Temporal lobe (tissue), 2 donors: ENCODE measurements around a stretch of chr1.

DNA sequence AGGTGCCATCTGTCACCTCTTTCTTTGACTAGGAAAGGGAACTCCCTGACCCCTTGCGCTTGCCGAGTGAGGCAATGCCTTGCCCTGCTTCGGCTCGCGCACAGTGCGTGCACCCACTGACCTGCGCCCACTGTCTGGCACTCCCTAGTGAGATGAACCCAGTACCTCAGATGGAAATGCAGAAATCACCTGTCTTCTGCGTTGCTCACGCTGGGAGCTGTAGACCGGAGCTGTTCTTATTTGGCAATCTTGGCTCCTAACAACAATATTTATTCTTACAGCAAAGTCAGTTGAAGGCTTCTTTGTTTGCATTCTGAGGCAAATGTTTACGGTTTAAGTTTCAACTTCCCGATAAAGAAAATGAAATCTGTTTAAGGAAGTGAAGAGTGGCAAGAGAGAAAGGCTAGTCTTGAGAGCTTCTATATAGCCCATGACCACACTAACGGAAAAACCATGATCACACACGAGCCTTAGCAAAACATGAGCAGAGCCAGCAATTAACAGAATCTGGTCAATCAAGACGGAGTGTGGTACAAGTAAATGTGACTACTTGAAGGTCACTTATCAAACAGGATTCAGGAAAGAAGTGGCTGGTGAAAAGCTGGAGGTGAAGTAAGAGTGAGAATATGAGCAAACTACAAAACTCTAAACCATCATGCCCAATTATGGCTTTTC is 122.6 kb upstream of the ZNHIT6 start:
- RAMPAGE, long total RNA = no peak

DNA sequence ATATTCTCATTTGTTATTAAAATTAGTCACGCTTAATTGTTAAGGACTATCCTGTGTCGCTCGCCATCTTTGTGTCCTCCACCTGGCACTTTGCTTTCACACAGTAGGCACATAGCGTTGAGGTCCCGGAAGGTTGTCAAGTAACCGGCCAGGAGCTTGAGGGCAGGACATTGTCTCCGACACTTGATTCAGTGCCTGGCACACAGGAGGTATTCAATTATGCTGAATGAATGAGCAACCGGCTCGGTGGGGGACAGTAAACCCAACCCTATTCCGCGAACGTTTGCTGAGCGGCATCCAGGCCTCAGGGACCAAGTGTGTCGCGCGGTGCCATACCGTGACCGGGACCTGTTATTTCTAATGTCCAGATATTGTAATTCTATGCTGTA is 428 bp upstream of the SH3GLB1 start:
- RAMPAGE, long total RNA = no peak

DNA sequence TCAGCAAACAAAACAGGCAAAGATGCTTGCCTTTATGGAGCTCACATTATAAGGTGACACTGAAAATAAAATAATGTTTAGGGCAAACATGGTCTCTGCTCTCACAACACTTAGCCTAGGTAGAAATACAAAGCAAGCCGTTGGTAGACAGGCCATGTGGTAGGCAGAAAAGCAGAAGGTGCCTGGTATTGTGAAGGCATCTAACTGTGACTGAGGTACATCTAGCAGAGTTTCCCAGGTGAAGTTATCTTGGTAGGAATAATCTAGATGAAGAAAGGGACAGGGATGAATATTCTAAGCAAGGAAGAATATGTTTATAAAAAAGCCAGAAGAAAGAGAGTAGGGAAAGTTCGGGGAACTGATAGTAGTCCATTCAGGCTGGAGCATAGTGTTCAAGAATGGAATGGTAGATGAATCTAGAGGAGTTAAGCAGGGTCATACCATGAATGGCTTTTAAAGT is 31.4 kb downstream of the SH3GLB1 start:
- RAMPAGE, long total RNA = no peak

GRCh38 chr1:86757236-86757739 is 52.9 kb downstream of the SH3GLB1 start:
- RAMPAGE, long total RNA = no peak

GRCh38 chr1:86817163-86817789 is 96.7 kb downstream of the SELENOF start:
- RAMPAGE, long total RNA = no peak

DNA sequence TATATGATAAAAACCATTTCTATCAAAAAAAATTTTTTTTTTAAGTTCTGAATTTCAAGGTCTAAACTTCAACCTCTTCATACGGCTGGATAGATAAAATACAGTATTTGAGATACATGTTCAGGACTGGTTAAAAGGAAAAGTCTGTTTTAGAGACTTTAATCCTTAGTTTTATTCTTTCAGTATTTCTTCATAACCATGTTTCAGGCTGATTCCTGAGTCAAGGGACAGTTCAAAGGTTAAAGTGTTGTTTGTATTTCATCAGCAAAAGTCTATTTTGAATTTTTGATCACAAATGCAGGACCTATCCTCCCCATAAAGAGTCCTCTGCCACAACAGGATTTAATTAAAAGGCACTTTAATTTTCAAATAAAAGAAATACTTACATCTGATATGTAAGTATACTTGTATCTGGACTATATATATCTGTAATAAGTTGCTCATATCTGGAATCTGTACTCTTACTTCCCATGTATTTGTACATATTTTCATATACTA is 53.5 kb downstream of the SELENOF start:
- RAMPAGE, long total RNA = no peak

GRCh38 chr1:86915016-86915861 is 804 bp downstream of the HS2ST1 start:
- RAMPAGE, long total RNA = no peak

DNA sequence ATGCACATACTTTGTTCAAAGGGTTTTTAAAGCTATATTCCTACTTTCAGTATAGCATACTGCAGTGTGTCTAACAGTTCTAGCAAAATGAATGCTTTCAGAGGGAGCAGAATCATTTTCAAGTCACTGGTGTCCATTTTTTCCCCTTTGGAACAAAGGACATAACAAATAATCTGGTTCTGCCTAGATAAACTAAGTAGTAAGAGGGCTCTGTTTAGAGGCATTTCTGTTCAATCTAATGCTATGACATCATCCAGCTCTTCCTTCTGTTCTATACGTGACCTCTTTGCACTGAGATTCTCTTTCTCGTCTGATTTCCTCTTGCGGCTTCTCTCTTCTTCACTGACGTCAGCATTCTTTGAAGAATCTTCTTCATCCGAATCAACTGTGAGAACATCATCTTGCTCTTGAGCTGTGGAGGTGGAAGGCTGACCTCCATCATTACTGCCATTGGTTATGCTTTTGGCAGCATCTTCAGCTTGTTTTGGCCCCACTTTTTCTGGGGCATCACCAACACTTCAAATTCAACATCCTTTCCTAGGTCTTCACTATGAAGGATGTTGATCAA is 130.3 kb downstream of the HS2ST1 start:
- RAMPAGE, long total RNA = no peak

- RAMPAGE, long total RNA = no peak
Measured at GRCh38 chr1:87129449-87130302, 199.0 kb upstream of the LMO4 start.

DNA sequence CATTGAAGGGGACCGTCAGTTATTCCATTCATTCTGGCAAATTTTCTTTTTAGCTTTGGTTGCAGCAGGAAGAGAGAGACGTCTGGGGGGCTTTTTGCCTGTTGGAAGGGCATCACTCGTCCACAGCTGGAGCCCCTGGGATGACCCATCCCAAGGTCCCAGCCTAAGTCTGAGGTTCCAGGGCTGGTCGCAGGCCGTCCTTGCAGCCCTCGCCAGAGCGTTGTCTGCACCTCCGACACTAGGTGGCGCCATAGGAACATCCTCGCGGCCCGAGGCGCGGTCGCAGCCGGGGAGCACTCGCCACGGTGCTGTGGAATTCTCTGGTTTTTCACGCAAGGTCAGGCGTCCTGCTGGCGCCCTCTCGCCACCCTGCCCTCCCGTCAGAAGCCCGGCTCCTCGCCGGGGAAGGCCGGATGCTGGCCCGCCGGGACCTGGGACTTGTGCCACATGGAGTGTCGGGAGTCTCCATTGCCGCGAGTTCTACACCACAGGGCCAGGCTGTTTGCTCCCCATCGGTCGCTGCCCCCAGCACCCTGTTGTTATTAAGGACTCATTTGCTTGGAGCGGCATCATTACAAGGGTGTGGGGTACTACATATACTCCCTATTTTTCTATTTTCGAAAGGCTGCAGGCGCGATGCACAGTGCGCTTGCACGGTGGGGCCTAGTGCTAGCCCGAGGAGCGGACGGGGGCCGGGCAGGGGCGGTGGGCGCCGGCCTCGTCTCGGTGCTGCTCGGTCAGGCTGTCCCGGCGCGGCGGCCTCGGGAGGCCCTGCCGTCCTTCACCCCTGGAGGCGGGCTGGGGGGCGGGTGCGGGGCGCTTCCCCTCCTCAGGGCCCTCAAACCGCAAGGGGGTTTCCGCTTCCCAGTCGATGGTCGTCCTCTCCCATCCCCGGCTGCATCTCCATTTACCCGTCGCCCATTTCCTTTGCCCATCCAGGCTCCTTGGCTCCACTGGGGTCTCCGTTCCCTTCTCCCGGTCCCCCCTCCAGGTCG is 196.7 kb upstream of the LMO4 start:
- RAMPAGE, long total RNA = no peak

GRCh38 chr1:87200727-87201437 is 127.8 kb upstream of the LMO4 start:
- RAMPAGE, long total RNA = no peak

DNA sequence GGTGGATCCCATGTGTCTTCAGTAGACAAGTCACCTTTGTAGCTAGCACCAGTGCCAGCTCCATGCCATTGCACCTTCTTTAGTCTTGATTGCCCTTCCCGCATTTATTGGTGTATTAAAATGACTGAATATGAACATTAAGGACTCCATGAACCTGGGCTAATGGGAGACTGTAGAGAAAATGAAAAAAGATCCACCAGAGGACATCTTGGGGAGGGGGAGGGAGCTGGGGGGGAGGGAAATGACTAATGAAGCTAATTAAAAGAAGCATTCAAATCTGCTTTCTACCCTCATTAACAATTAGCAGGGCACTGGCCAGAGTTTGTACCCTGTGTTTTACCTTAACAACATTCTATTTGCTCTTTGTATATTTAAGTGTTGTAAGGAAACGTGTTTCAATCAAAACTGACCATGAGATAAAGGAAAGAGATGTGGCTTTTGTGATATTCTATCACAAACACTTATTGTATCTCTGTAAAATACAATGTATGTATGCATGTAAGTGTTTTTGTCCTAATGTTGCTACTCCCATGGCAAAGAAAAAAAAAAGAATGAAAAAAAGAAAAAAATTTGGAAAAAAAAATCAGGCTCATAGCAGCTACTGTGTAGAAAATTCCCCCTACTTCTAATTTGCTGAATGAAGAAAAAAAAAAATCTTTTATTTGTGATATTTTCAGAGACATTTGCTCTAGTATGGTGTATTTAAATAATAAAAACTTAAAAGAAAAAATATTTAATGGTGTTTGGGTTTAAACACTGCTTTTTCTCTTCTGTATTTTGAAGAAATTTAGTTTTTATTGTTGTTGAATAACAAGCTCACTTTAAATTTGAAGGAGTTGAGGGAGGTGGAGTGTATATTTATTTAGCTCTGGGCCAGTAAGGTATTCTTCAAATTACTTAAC is 16.4 kb downstream of the LMO4 start:
- RAMPAGE, long total RNA = no peak

- RAMPAGE, long total RNA = no peak
Measured at GRCh38 chr1:87827066-87827477, 498.4 kb downstream of the LMO4 start.

DNA sequence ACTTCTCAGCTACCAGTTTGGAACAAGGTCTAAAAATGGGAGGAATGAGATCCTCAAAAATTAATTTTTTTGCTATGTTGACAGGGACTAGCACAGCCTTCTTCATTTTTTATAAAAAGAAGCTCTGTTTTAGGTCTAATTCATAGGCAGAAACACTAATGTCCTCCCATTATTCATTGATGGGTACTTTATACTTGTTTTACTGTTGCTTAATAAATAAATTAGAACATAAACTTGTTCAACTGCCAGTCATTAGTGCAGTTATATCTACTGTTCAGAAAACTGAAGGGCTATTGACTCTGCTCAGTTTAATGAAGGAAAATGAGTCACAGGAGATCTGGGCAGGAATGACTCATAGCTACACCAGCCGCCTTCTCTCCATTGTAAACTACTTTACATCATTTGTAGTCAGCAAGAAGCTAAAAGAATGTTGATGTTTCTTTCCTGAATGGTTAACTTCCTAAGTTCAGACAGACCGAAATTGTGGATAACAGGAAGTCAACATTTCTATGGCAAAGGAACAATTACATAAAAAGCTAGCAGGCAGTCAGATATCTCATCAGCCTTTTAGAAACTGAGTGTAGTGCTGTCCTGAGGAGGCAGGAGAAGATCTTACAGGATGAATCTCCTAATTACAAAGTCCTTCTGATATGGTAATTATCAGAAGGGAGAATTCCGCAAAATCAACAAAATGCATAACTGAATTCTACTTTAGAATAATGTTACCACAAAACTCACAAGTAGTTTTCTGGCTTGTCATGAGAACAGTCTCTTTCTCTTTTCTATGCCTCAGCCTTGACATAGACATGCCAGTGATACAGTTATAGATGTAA is 356.4 kb upstream of the PKN2 start:
- RAMPAGE, long total RNA = no peak

GRCh38 chr1:88710304-88711175 is 26.5 kb downstream of the PKN2 start:
- RAMPAGE, long total RNA = no peak

DNA sequence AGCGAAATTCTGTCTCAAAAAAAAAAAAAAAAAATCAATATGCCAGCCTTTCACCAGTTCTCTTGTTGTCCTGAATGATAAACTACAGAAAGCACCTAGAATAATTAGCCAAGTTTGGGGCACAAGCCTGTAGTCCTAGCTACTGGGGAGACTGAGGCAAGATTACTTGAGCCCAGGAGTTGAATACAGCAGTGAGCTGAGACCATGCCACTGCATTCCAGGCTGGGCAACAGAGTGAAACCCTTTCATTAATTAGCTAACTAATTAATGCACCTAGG is 97.1 kb downstream of the GTF2B start:
- RAMPAGE, long total RNA = no peak

DNA sequence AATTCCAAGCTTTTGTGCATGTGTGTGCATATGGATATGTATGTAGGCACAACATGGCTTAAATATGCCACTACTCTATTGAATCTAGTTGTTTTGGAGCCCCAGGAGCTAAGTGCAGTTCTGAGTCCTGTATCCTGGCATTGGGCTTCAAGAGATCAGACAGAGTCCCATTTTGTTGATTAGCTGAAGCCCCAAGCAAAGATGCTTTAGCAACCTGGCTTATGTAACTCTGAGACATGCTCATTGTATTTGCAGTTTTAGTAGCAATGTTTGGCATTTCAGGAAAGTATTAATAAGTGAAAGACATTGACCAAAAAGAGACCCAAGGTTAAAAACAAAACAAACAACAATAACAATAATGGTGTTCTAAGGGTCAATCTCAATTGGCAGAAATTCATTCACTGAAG is 18.4 kb upstream of the GTF2B start:
- RAMPAGE, long total RNA = no peak

DNA sequence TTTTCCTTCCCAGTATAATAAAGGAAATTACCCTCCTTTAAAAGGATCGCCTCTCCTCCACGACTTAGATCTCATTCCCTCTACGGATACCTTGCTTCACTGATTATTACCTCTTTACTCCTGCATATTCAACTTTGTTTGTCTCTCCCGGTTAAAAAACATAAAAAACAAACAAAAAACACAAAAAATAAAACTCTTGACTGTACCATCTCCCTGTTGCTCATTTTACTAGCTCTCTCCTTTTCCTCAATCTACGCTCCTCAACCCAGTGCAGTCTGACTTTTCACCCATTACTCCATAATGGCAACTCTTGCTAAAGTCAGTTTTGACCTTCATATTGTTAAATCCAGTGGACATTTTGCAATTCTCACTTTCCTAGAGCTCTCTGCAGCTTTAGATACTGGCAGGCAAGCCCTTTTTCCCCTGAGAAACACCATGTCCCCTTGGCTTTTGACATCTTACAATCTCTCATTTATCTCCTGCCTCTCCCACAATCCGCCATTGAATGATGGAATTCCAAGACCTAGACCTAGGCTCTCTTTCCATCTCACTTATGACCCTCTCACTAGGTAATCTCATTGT is 2.2 kb downstream of the KYAT3 start:
- RAMPAGE, long total RNA = no peak

GRCh38 chr1:89010880-89011311 is 11.8 kb downstream of the GBP3 start:
- RAMPAGE, long total RNA = no peak

GRCh38 chr1:89054690-89055589 is 10.1 kb downstream of the GBP1 start:
- RAMPAGE, long total RNA = no peak